OCI-LY7 (cell line): Measurements from ENCODE around the genes C1orf159, B3GALT6 and ACAP3.

GRCh38 chr1:630390-630914 is 56.0 kb downstream of the OR4F16 start:
- PRO-cap: no peak
- RAMPAGE, long total RNA: no peak

DNA sequence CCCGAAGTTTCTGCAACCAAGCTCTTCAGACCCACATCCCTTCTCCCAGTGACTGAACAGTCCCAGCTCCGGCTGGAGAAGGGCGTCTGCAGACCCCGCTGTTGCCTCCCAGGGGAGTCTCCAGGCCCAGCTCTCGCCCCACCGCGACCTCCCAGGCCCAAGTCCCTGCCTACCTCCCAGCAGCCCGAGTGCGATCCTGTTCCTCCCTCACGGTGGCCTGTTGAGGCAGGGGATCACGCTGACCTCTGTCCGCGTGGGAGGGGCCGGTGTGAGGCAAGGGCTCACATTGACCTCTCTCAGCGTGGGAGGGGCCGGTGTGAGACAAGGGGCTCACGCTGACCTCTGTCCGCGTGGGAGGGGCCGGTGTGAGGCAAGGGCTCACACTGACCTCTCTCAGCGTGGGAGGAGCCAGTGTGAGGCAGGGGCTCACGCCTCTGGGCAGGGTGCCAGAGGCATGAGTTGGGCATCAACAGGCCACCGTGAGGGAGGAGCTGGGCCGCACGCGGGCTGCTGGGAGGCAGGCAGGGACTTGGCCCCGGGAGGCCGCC is 40.6 kb upstream of the OR4F16 start:
- PRO-cap: no peak
- RAMPAGE, long total RNA: no peak

GRCh38 chr1:822918-823973 is 100.5 kb upstream of the SAMD11 start:
- PRO-cap: no peak
- RAMPAGE, long total RNA: no peak

DNA sequence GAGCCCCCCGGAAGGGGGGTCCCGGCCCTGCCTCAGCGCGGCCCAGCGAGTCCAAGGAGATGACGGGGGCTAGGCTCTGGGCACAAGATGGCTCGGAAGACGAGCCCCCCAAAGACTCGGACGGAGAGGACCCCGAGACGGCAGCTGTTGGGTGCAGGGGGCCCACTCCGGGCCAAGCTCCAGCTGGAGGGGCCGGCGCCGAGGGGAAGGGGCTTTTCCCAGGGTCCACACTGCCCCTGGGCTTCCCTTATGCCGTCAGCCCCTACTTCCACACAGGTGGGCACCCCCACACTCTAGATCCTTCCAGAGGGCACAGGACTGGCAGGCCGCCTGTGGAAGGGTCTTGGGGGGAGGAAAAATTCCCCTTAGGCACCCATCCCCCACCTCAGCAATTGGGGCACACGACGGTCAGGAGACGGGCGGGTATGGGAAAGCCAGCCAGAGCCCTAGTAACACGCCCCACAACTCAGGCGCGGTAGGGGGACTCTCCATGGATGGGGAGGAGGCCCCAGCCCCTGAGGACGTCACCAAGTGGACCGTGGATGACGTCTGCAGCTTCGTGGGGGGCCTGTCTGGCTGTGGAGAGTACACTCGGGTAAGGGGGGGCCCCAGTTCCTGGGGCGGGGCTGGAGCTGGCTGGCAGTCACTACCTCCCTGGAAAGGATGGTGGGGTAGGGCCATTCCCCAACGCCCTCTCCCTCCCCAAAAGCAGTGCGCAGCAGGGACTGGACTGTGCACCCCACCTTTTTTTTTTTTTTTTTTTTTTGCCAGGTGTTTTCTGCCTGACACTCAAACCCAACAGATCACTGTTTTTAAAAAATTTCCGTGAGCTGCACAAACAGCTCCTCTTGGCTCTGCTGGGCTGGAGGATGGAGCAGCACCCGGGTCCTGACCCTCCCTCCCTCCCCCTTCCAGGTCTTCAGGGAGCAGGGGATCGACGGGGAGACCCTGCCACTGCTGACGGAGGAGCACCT is 16.0 kb downstream of the NOC2L start:
- PRO-cap: no peak
- RAMPAGE, long total RNA: no peak

DNA sequence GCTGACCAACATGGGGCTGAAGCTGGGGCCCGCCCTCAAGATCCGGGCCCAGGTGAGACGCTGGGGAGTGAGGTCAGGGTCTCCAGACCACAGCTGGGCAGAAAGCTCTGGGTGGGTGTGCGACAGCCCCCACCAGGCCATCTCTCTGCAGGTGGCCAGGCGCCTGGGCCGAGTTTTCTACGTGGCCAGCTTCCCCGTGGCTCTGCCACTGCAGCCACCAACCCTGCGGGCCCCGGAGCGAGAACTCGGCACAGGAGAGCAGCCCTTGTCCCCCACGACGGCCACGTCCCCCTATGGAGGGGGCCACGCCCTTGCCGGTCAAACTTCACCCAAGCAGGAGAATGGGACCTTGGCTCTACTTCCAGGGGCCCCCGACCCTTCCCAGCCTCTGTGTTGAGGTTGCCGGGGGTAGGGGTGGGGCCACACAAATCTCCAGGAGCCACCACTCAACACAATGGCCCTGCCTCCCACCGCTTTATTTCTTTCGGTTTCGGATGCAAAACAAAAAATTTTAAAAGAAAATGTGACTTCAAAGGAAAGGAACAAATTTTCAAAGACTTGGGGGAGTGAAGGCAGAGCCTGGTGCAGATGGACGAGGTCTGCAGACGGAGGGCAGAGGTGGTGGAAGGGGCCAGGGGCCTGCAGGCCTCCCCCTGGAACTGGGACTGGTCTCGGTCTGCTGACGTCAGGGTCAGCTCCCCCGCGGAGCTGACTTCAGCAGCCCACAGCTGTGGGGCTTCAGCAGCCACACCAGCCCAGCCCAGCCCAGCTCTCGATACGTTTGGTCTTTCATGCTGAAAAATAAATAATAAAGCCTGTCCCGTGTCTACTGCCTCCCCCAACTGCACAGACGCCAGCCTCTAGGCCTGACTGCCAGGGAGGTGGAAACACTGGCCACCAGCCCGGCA is 15.0 kb downstream of the NOC2L start:
- PRO-cap: no peak
- RAMPAGE, long total RNA: no peak

- PRO-cap: no peak
- RAMPAGE, long total RNA: no peak
Measured at GRCh38 chr1:948345-948902, 10.6 kb downstream of the NOC2L start.

- PRO-cap: no peak
- RAMPAGE, long total RNA: no peak
Measured at GRCh38 chr1:959694-960271, 601 bp upstream of the KLHL17 start.

GRCh38 chr1:1031360-1031601 is 11.4 kb downstream of the AGRN start:
- PRO-cap: no peak
- RAMPAGE, long total RNA: no peak

GRCh38 chr1:1033626-1034410 is 13.9 kb downstream of the AGRN start:
- PRO-cap: no peak
- RAMPAGE, long total RNA: no peak

- PRO-cap: no peak
- RAMPAGE, long total RNA: no peak
Measured at GRCh38 chr1:1040610-1041506, 20.9 kb downstream of the AGRN start.

DNA sequence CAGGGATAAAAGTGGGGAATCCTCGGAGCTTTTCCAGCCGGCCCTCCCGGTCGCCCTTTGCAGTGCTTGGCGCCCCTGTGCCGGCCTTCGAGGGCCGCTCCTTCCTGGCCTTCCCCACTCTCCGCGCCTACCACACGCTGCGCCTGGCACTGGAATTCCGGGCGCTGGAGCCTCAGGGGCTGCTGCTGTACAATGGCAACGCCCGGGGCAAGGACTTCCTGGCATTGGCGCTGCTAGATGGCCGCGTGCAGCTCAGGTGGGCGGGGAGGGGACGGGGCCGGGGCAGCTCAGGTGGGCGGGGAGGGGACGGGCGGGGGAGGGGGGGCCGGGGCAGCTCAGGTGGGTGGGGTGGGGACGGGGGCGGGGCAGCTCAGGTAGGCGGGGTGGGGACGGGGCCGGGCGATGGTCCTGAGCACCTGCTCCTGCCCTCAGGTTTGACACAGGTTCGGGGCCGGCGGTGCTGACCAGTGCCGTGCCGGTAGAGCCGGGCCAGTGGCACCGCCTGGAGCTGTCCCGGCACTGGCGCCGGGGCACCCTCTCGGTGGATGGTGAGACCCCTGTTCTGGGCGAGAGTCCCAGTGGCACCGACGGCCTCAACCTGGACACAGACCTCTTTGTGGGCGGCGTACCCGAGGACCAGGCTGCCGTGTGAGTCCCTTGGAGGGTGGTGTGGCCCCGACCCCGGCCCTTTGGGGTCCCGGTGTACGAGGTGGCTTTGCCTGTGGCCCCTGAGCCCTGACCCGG is 25.1 kb downstream of the RNF223 start:
- PRO-cap: no peak
- RAMPAGE, long total RNA: no peak

DNA sequence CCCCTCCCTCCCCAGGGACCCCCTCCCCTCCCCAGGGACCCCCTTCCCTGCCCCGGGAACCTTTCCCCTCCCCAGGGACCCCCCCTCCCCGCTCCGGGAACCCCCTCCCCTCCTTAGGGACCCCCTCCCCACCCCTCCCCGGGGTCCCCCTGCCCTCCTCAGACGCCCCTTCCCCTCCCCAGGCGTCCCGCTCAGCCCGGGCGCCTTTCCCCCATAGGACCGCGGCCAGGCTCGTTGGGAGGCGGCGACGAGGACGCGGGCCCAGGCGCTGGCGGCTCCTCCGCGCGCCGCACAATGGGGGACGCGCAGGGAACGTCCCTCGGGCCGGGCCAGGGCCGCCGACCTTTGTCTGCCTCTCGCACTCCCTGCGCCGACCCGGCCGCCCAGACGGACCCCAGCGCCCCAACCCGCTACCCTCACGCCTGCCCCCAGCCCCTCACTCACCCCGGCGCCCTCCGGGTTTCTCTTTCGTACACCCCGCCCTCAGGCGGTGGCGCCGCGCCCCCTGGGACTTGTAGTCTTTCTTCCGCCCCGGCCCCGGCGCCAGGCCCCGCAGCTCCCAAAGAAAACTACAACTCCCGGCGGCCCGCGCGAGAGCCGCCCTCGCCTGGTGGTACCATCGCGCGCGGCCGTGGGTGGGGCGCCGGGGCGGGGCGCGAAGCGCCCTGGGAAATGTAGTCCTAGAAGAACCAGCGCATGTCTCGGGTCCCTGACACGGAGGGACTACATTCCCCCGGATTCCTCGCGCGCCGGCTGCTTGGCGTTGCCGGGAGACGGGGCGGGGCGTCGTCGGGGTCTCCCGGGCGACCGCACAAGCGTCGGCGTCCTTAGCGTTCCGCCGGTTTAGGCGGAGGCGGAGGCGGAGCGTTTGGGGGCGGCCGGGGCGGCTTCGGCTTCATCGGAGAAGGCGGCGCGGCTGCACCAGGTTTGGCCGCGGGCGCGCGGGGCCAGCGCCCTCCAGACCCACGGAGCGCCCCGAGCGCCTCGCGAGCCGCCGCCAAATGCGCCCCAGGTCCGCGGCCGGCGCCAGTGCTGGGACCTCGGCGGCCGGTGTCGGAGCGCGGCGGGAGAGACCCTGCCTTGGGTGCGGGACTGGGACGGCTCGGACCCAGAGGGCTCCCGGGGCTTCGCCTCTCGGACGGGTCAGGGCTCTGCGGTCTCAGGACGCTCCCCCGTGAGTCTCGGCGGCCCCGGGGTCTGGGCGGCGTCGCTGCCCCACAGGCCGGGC is at the start of gene C1orf159:
TSS of gene C1orf159 (minus strand) at position 474 of the 1,228 bp plus-strand sequence.
- PRO-cap: unidirectional peak, minus-strand start at position 463 of the sequence
- RAMPAGE, long total RNA: no peak

DNA sequence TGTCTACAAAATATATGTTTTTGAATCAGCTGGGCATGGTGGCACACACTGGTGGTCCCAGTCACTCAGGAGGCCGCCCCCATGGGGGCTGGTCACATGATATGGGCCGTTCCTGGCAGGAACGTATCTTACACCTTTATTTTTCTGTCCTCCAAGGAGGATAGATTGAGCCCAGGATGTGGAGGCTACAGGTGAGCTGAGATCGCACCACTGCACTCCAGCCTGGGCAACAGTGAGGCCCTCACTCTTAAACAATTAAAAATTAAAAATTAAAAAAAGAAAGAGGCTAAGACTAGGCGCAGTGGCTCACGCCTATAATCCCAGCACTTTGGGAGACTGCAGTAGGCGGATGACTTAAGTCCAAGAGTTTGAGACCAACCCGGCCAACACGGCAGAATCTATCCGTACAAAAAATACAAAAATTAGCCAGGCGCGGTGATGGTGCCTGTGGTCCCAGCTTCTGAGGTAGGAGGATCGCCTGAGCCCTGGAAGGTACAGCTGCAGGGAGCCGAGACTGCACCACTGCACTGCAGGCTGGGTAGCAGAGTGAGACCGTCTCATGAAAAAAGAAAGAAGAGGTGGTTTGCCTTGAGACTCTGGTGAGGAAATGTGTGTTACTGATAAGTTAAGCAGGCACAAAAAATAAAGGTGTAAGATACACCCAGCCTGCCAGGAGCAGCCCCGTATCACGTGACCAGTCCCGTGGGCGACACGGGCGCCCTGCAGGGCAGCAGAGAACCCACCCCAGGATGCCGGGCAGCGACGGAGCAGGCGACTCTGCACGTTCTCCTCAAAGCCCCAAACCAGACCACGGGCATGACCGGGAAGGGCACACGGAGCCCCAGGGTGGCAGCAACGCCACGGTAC is 7.7 kb upstream of the TNFRSF4 start:
- PRO-cap: no peak
- RAMPAGE, long total RNA: no peak

GRCh38 chr1:1232100-1232637 is at the start of gene B3GALT6:
B3GALT6 (plus strand) TSS chr1:1232237.
- PRO-cap: bidirectional peak, plus-strand start at chr1:1232243, minus-strand start at chr1:1231972
- RAMPAGE, long total RNA: no peak

DNA sequence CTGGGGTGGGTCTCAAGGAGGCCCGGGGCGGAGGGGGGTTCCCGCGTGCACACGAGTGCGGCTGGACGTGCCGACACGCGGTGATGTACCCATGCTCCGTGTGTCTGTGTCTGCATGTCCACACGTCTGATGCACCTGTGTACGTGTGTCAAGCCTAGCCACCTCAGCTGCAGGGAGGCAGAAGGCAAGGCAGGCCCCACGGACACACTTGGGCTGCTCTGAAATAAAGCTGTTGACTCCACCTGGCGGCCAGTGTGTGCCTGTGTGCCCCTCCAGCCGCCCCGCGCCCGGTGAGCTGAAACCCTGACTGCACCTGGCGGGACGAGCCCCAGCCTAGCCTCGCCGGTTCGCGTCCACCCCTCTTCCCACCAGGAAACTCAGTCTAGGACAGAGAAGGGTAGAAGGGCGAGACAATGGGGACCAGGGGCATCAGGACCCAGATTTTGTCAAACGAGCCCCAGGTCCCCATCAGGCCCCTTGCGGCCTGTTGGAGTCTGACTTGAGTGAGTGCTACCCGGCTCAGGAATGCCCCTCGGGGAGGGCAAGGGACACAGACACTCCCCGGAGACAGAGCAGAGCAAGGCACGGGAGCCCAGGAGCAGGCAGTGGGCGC is 11.7 kb downstream of the SCNN1D start:
- PRO-cap: no peak
- RAMPAGE, long total RNA: no peak

DNA sequence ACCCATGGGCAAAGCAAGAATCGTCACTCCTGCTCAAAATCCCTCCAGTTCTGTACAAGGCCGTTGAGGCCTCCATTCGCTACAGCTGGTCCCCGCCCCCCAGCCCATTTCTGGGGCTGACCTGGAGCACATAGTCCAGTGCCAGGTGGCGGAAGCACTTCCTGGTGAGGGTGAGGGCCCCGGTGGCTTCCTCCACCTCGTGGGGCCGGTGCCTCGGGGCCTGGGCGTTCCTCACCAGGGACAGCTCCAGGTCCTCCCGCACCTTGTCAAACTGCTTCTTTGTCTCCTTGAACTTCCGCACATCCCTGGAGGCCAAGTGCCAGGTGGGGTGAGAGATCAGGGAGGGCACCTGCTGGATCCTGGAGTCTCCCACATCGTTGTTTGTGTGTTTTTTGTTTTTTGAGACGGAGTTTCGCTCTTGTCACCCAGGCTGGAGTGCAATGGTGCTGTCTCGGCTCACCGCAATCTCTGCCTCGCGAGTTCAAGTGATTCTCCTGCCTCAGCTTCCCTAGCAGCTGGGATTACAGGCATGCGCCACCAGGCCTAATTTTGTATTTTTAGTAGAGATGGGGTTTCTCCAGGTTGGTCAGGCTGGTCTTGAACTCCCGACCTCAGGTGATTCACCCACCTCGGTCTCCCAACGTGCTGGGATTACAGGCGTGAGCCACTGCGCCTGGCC is 7.2 kb downstream of the ACAP3 start:
- PRO-cap: no peak
- RAMPAGE, long total RNA: no peak

- PRO-cap: no peak
- RAMPAGE, long total RNA: no peak
Measured at GRCh38 chr1:1303763-1303995, 4.1 kb downstream of the ACAP3 start.

GRCh38 chr1:1307367-1307764 is 364 bp downstream of the ACAP3 start:
- PRO-cap: no peak
- RAMPAGE, long total RNA: no peak

DNA sequence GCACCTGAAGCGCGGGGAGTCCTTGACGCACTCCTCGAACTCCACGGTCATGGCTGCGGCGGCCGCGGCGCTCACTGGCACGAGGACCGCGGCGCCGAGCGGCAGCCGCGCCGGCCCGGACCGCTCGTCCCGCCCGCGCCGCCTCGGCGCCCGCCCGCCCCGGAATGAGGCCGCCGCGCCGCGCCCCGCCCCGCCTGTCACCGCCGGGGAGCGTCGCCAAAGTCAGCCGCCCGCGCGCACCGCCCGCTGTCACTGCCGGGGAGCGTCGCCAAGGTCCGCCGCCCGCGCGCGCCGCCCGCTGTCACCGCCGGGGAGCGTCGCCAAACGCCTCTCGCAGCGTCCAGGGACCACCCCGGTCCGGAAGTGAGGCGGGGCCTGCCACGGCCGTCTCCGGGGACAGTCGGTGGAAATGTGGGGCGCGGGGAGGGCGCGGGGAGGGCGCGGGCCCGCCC is at the start of gene ACAP3:
TSS of gene ACAP3 (minus strand) at position 166 of the 452 bp plus-strand sequence.
- PRO-cap: bidirectional peak, plus-strand start at position 350 of the sequence, minus-strand start at position 166 of the sequence
- RAMPAGE, long total RNA: no peak

DNA sequence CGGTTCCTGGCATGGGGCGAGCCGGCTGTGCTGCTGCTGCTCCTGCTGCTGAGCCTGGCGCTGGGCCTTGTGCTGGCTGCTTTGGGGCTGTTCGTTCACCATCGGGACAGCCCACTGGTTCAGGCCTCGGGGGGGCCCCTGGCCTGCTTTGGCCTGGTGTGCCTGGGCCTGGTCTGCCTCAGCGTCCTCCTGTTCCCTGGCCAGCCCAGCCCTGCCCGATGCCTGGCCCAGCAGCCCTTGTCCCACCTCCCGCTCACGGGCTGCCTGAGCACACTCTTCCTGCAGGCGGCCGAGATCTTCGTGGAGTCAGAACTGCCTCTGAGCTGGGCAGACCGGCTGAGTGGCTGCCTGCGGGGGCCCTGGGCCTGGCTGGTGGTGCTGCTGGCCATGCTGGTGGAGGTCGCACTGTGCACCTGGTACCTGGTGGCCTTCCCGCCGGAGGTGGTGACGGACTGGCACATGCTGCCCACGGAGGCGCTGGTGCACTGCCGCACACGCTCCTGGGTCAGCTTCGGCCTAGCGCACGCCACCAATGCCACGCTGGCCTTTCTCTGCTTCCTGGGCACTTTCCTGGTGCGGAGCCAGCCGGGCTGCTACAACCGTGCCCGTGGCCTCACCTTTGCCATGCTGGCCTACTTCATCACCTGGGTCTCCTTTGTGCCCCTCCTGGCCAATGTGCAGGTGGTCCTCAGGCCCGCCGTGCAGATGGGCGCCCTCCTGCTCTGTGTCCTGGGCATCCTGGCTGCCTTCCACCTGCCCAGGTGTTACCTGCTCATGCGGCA is 2.7 kb downstream of the TAS1R3 start:
- PRO-cap: no peak
- RAMPAGE, long total RNA: no peak